Smooth muscle cell (in vitro differentiated cells): Measurements from ENCODE around the genes FAM83F and CHADL.

GRCh38 chr22:39873878-39874120 is 19.8 kb downstream of the ENTHD1 start:
- RAMPAGE, long total RNA = no peak

DNA sequence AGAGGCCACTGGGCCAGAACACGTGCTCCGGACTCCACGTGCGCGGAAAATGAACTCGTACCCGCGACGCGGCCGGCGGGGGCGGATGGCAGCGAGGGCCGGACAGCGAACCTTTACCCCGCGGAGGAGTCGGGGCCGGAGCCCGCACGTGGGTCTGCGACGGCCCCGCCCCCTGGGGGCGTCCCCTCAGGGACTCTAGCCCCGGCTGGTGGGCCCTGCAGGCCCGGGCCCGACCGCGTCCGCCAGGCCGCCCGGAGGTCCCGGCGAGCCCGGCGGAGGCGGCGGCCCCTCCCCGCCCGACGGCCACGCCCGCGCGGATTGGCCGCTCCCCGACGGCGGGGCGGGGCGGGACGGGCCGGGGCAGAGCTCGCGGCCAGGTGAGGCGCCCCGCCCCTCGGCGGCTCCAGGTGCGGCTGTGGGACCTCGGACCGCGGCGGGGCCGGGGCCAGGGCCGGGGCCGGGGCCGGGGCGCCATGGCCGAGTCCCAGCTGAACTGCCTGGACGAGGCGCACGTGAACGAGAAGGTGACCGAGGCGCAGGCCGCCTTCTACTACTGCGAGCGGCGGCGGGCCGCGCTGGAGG is at the start of gene FAM83F:
Gene FAM83F, plus strand, starts transcription at position 385 of the 582 bp plus-strand sequence.
- RAMPAGE, long total RNA = no peak

GRCh38 chr22:40046019-40046511 is 51.3 kb downstream of the FAM83F start:
- RAMPAGE, long total RNA = no peak

DNA sequence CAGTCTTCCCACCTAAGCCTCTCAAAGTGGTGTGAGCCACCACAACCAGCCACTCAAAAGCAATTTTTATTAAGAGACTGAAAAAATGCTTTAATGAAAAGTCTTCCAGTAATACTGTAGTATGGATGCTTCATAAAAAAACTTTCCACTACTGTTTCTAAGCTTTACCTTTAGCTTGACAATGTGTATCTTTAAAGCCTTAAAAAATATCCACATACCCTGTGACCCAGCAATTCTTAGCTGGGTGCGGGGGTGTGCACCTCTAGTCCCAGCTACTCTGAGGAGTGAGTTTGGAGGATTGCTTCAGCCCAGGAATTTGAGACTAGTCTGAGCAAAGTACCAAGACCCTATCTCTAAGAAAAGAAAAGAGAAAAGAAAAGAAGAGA is 81.9 kb downstream of the FAM83F start:
- RAMPAGE, long total RNA = no peak

DNA sequence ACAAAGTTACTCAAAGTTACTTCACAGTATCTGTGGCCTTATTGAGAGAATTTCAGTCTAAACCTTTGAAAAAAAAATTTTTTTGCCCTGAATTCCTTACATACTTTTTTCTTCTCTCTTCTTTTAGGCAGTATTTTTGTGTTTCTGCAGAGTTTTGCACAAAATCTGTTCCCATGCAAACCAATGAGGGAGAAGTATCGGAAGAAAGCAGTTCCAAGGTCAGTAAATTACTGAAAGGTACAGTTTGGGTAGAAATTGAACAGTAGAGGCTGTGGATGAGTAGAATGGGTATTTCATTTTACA is 52.1 kb upstream of the TNRC6B start:
- RAMPAGE, long total RNA = no peak

GRCh38 chr22:40265018-40265841 is 81.1 kb upstream of the ADSL start:
- RAMPAGE, long total RNA = no peak

- RAMPAGE, long total RNA = no peak
Measured at GRCh38 chr22:40277324-40277912, 68.9 kb upstream of the ADSL start.

- RAMPAGE, long total RNA = no peak
Measured at GRCh38 chr22:40328609-40329351, 17.5 kb upstream of the ADSL start.

DNA sequence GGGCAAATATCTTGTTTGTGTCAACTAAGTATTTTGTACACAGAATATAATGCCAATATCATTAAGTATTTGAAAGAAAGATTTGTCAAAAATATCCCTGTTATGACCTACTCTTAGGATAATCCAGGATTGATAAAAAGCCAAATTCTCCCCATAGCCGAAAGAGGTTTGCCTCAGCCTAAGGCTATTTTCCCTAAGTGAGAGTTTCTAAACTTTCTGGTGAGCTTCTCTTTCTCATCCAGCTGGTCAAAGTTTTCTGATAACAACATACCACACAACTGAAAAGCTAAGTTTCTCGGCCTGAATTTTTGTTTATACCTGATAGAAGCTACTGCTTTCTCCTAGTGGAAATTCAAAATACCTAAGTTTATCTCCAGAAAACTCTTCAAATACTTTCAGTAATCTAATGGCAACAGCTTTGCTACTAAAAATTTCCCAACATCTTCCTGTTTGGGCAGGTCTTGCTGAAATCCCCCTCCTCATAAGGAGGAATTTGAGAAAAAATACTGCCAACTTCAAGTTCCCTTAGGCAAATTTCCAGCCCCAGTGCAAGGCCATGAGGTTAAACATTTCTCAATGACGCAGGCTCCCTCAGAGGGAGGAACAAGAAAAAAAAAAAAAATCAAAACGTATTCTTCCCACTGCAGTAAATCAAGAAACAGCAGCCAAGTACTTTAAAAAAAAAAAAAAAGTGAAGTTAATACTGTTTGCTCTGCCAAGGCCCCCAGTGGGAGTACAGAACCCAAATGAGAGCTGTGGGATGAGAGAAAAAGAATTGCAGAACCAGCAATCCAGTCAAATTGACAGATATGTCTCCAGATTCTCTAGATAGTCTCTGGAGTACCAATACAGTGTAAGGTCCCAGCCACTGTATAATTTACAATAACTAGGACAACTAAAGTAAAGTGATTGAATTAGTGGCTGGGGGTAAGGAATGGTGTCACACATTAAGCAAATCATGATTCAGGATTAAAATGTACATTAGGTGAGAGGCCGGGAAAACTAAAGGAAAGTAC is 126.9 kb downstream of the MRTFA start:
- RAMPAGE, long total RNA = no peak

GRCh38 chr22:40528079-40528360 is 108.5 kb downstream of the MRTFA start:
- RAMPAGE, long total RNA = no peak

DNA sequence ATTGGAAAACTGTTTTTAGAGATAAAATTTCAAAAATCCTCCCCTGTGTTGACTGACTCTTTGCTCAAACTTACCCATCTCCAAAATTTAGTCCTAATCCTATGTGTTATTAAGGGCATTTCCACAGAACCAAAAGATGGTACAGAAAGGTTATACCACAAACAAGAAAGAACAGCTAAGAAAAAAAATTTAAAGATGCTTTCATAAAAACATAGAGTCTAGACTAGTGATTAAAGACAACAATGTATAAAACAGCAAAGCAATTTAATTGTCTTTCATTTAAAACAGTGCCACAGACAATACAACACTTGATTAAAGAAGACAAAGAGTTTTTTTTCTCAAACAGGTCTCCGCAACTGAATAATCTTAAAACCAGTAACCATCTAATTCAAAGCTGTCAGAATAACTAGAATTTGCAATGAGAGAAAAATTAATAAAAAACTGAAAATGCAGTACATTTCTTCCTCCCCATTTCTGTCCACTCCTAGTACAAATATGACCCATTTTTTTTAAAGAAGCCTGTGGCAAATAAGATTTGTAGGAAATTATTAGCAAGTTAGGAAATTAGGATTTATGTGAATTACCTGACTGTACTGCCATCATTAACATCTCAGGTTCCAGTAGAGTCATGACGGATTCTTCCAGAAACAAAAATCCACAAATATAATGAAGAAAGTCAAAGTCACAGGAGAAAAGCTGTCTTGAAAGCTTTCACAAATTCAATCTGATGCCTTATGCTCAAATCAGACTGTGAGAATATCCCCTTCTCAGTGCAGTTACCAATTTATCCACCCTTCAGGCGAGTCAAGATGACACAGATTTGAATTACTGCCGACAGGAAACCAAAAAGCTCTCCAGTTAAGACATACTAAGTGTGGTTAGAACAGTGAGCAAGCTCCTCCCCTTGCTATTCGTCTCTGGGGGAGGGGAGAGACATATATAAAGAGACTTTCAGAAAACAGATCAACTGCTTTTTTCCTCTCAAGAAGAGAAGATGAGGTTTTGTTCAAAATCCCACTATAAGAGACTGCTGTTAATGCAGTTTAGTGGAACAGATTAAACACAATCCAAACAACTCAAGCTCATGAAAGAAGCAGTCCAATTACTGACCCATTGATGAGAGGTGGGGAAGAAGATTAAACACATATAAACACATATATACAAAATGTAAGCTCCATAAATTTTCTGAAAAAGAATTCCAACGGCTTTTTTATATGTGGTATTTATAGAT is 103.1 kb downstream of the MRTFA start:
- RAMPAGE, long total RNA = no peak

DNA sequence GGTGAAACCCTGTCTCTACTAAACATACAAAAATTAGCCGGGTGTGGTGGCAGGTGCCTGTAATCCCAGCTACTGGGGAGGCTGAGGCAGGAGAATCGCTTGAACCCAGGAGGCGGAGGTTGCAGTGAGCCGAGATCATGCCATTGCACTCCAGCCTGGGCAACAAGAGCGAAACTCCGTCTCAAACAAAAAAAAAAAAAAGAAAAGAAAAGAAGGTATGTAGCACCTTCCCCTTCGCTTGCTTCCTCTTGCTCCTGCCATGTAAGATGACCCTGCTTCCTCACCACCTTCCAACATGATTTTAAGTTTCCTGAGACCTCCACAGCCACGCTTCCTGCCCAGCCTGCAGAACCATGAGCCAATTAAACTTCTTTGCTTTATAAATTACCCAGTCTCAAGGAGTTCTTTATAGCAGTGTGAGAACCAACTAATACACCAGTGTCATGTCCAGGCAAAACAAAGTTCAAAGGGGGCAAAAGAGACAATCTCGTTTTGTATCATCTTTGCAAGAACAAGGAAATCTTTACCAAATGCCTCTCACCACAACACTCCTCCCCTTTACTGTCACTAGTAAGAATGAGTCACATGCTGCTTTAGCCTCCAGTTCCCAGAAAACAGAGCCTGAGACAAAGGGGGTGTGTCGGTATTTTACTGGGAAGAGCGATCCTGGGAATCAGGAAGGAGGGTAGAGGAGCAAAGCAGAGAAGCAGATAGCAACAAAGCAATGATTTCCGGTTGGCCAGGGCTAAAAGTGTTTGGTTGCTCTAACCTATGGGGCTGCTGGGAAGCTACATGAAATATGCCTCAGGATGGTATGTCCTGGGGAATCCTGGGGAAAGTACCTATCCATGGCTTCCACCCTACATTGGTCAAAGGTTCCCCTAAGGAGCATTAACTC is 10.5 kb upstream of the MCHR1 start:
- RAMPAGE, long total RNA = no peak

- RAMPAGE, long total RNA = no peak
Measured at GRCh38 chr22:40728696-40729323, 49.5 kb downstream of the MCHR1 start.

- RAMPAGE, long total RNA = no peak
Measured at GRCh38 chr22:41003110-41003590, 52.0 kb downstream of the RBX1 start.

DNA sequence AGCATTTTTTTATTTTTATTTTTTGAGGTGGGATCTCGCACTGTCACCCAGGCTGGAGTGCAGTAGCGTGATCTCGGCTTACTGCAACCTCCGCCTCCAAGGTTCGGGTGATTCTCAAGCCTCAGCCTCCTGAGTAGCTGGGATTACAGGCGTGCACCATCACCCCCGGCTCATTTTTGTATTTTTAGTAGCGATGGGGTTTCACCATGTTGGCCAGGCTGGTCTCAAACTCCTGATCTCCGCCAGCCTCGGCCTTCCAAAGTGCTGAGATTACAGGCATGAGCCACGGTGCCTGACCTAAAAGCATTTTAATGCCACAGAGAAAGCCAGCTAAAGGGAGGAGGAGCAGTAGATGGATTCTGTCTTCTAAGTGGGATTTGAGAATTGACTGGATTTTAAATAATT is 14.5 kb downstream of the EP300 start:
- RAMPAGE, long total RNA = no peak

- RAMPAGE, long total RNA = no peak
Measured at GRCh38 chr22:41109241-41109949, 17.0 kb downstream of the EP300 start.

- RAMPAGE, long total RNA = no peak
Measured at GRCh38 chr22:41178548-41178979, 26.5 kb upstream of the L3MBTL2 start.

- RAMPAGE, long total RNA = no peak
Measured at GRCh38 chr22:41184606-41185063, 20.5 kb upstream of the L3MBTL2 start.

DNA sequence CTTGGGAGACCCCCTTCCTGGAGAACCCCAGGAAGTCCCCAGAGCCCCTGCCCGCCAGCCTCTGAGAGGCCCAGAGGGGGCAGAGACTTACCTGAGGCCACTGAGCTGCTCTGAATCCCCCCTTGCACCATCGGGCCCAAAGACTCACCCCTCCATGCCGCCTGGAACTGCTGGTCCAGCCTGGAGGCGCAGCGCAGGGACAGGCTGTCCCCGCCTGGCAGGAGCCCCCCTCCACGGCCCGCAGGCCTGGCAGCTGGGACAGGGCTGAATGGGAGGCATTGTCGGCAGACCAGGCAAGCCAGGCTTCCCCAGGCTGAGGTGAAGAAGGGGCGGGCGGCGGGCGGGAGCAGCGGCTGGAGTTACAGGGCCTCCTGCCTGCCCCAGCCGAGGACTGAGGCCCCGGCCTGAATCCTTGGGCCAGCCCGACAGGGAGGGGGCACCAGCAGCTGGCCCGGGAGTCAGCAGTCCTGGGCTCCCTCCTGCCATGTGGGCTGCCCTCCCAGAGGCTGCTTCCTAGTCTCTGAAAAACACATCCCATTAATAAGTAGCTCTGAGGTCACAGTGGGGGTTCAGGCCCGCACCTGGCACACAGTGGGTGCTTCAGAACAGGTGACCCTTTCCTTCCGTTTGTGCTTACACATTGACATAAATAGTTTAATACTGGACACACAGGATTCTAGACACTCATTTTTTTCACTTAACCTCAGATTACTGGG is at the start of gene CHADL:
Gene CHADL, minus strand, starts transcription at position 206 of the 716 bp plus-strand sequence.
- RAMPAGE, long total RNA = no peak

GRCh38 chr22:41258625-41259332 is 18.0 kb upstream of the CHADL start:
- RAMPAGE, long total RNA = no peak